Kidney epithelial cell (primary cell): ENCODE data around the gene MRPS24.

DNA sequence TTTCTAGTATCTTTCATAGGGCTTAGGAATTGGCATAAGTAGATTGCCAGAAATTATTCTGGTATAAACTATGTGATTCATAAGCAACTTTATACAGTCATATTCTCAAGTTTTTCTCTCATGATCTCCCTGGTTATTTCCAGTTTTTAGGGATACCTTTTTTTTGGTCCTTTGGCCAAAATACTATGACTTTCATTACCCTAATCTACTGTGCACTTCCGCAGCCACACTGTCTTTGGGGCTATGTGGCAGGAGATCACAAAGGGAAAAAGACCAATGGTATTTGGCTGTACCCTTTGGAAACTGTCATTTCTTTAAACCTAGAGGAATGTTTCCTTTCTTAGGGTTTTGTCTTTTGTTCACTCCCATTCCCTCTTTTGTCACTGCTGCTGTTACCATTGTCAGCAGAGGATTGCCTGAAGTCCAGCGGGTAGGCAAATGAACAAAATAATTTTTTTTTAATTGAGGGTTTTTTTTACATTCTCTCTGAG lies 374.4 kb downstream of the SUGCT start:
- RAMPAGE, long total RNA, result no peak
- RRBS, result no CpG with 5 or more reads among the region's 2 CpGs

GRCh38 chr7:40742266-40742794 lies 607.5 kb downstream of the SUGCT start:
- RAMPAGE, long total RNA, result no peak
- RRBS, result 64% methylated on average over 2 of the region's 9 CpGs

DNA sequence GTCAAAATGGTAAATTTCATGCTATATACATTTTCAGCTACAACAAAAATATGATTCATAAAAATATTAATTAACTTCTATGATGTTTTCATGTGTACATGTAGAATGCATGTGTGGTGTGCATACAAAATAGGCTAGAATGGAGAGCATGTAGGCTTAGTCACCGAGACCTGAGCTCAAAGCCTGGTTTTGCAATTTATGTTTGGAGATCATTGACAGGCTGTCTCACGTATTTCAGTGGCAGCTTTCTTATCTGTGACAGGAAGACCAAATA lies 625.7 kb downstream of the SUGCT start:
- RAMPAGE, long total RNA, result no peak
- RRBS, result no CpG with 5 or more reads among the region's 2 CpGs

DNA sequence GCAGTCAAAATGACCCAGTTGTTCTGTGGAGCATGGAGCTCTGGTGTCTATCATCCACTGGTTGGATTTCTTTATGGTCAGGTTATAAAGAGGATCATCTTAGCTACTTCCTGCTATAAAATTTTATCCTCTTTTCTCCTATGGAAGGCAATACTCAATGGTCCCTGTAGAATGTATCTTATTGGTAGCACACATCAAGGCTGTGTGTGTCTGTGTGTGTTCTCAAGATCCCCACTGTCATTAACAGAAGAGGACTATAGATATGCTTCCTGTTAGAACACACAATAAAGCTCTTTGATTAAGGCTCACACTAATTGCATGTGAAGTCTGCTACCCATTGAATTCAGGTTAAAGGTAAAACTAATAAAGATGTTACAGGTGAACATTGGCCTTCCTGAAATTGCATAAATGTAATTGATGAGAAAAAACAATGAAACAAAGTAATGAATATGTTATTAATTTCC lies 747.5 kb downstream of the SUGCT start:
- RAMPAGE, long total RNA, result no peak

DNA sequence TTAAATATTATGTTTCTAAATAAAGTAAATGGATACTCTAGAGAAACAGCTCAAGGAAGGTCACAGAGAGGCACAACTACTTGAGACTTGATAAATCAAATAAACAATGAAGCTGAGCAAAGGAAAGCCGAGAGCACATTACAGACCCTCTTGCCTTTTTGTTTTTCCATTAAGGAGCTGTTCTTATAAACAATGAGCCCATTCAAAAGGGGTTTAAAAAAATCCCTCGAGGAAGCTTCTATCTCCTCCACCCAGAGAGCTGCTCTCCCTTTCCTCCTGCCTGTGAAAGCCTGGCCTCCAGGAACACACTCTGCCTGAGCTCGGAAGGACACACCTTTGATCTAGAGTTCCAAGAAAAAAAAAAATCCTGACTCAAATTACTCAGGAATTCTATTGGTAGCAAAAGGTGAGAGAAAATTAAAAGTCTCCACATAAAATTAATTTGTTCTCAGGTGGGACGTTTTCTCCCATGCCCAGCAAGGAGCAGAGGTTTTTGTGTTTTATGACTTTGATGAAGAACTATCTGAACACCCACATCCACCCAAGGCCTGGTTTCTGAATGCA lies 43.8 kb downstream of the GLI3 start:
- RAMPAGE, long total RNA, result no peak
- RRBS, result no CpG with 5 or more reads among the region's 4 CpGs

DNA sequence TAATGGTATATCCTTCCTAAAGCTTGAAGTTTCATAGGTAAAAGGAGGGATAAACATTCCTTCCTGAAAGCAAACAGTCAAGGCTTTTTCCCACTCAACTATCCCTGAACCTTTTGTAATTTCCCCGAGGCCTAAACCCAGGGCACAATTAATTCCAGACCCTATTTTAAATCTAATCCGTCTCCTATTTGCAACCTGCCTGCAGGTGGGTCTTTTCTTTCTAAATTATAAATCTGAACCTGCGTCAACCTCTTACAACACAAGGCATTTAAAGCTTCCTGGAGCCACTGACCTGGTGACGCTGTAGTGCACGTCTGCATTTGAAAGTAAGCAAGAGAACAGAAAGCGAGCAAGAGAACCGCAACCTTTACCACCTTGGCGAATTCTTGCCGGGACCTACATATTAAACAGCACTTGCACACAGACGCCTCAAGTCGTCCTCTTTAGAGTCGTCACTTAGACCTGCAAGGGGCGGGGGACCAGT lies 9.6 kb downstream of the GLI3 start:
- RAMPAGE, long total RNA, result no peak
- RRBS, result no CpG with 5 or more reads among the region's 13 CpGs

GRCh38 chr7:42235466-42236129 lies 1.4 kb downstream of the GLI3 start:
- RAMPAGE, long total RNA, result no peak
- RRBS, result 40% methylated on average over 1 of the region's 16 CpGs

GRCh38 chr7:42238372-42239004 lies 1.5 kb upstream of the GLI3 start:
- RAMPAGE, long total RNA, result no peak
- RRBS, result no CpG with 5 or more reads among the region's 20 CpGs

GRCh38 chr7:42262862-42263596 lies 26.0 kb upstream of the GLI3 start:
- RAMPAGE, long total RNA, result no peak
- RRBS, result no CpG with 5 or more reads among the region's 8 CpGs

DNA sequence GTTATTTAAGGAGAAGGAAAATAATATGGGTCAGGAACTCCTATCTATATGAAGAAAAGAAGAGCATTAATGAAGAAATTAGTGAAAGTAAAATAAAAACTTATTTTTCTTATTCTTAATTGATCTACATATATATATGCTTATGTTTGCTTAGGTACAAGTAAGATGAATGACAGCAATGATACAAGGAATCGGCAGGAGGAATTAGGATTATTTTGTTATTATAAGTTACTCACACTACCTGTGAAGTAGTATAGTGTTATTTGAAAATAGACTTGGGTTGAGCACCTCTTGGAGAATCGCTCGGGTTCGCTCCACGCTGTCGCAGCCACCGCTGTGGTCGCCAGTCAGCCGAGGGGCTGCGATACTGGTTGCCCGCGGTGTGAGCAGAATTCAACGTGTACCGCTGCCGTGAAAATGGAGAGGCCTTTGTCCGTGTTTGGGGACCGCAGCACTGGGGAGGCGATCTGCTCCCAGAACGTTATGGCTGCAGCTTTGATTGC lies 117.3 kb downstream of the C7orf25 start:
- RAMPAGE, long total RNA, result no peak
- RRBS, result no CpG with 5 or more reads among the region's 19 CpGs

- RAMPAGE, long total RNA, result no peak
- RRBS, result no CpG with 5 or more reads among the region's 2 CpGs
Measured at GRCh38 chr7:42945871-42946437, 13.8 kb downstream of the MRPL32 start.

- RAMPAGE, long total RNA, result no peak
- RRBS, result 22% methylated on average over 4 of the region's 11 CpGs
Measured at GRCh38 chr7:43114279-43114825, 1.9 kb downstream of the HECW1 start.

DNA sequence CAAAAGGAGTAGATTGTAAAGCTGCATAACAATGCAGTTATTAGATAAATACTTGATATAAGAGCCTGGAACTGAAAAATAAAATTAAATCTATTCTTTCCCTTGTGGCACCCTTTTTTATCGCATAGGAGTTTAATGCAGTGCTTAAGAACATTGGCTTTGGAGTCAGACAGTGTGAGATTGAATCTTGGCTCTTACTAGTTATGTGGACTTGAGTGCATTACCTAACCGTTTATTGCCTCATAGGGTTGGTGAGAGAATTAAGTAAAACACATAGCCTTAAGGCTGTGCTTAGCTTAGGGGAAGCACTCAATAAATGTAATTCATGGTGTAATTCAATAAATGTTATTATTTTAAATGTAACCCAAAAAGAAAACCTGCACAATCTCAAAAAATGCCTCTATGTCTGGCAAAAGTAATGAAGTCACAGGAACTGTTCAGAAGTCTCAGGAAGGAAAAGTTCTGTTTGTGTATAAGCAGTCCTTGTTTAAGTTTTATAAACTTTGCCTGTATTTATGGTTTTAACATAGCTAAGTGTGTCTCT lies 2.7 kb downstream of the STK17A start:
- RAMPAGE, long total RNA, result no peak
- RRBS, result no CpG with 5 or more reads among the region's 2 CpGs

DNA sequence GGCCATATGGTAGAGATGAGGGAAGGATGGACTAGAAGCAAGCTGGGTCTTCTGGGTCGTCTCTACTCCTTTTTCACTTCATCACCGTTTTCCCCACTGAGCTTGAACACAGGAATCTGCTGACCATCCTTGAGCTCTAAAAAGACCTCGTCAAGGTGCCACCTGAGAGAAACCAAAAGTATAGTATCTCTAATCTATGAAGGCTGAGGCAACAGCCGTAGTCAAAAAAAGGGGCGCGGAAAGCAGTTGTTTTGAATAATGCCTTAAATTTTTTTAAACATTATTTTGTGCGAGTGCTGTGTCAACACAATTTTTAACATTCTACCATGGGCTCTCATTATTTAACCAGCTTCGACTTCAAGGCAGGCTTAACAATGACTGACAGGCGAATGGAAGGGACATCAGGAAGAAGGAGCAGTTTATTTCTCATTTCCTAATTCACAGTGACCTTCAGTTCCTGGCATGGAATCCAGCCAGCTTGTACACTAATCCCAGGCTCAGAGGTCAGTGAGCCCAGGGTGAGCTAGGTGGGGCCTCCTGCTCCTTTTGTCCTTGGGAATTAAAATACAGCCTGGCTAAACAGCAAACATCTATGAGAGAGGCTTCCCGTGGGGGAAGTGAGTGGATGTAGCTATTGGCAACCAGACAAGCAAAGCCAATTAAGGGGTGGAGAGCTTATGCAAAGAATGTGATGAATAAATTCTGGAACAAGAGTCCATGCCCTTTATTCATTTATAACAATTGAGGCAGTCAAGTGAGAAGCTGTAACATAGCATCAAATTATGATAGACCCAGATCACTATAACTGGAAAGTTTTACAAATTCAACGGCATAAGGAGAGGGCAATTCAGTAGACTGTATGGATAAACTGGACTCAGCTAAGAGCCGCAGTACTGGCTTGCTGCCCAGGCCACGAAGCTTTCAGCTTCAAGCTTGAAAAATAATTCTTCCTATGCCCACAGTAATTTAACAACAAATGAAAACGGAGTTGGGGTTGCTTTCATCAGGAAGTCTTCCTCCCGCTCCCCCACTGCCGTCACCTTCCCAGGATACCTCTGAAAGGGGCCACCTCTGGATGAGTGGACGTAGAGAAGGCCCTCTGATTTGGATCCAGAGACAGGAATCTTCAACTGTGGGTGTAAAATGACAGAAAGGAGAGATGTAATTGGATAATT lies 57.0 kb downstream of the STK17A start:
- RAMPAGE, long total RNA, result no peak
- RRBS, result no CpG with 5 or more reads among the region's 17 CpGs

DNA sequence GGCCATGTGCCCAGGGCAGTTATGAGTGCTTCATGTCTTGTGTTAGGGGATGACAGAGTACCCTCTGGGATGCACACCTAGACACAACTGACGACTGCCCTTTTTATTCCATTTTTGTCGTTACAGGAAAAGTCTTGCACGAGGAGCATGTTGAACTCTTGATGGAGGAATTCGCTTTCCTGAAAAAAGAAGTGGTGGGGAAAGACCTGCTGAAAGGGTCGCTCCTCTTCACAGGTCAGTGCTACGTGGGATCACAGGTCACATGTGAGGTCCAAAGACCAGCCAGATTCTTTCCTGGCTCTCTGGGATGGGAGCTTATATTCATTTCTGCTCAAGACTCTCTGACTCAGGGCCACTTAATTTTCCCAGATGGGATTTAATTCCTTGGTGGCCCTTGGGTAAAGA lies 41.9 kb downstream of the BLVRA start:
- RAMPAGE, long total RNA, result no peak
- RRBS, result no CpG with 5 or more reads among the region's 6 CpGs

- RAMPAGE, long total RNA, result start-site peak on the minus strand at chr7:43869493-43869519, 869 and 936 reads in 2 replicates
- RRBS, result 2% methylated on average over 18 of the region's 84 CpGs
Measured at GRCh38 chr7:43868613-43869828, at the start of gene MRPS24. MRPS24 (minus strand) TSS chr7:43869517.

DNA sequence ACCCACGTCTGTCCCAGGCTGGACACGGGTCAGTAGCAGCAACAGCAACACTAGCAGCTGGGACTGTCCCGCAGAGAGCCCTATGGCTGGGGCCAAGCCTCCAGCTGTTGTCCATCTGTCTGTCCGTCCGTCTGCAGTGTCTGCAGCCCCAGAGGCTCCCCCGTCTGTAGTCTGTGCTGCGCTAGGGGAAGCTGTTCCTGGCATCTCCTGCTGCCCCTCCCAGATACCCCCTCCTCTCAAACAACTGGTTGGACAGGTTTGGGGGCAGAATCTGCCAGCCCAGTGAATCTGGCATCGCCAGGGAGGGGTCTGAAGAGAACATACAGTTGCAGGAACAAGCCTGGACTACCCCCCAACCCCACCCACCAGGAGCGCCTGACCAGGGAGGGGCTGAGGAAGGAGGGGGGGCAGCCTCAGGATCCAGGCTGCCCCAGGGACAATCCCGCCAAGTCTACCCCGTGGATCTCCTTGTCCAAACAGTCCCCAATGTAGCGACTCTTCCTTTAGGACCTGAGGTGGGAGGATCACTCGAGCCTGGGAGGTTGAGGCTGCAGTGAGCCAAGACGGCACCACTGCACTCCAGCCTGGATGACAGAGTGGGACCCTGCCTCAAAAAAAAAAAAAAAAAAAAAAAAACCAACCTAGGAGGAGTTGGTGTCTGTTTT lies 7.5 kb upstream of the SPDYE1 start:
- RAMPAGE, long total RNA, result no peak
- RRBS, result no CpG with 5 or more reads among the region's 14 CpGs

GRCh38 chr7:44005917-44006500 lies 8.3 kb downstream of the SPDYE1 start:
- RAMPAGE, long total RNA, result no peak
- RRBS, result no CpG with 5 or more reads among the region's 10 CpGs

DNA sequence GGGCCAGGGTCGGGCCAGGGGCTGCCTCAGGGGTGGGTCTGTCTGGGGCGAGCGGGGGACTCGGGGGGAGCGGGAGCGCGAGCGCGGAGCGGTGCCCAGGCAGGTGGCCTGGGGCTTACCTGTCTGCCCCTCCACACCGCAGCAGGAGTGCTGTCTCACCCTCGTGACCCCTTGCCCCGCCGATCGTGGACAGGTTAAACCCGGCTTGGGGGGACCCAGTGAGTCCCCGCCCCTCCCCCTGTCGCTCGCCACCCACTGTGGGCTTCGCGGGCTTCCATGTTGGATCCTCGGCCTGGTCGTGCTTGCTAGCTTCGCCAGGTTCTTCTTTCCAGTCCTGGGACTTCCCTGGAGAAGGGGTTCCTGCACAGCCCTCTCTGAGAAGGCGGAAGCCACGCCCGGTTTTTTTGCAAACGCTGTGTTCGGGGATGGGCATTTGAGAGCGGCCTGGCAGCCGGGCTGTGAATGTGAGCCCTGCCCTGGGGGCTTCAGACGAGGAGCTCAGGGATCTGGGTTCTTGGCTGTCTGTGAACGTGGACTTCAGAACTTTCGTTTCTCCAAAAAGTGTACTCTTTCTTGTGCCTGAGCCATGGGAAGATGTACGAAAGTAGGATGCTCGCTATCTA lies 444 bp downstream of the DBNL start:
- RAMPAGE, long total RNA, result no peak
- RRBS, result 2% methylated on average over 5 of the region's 36 CpGs

GRCh38 chr7:44140965-44141164 lies 267 bp downstream of the MYL7 start:
- RAMPAGE, long total RNA, result no peak
- RRBS, result no CpG with 5 or more reads among the region's 4 CpGs